ENCODE measurements around the gene MCFD2.

DNA sequence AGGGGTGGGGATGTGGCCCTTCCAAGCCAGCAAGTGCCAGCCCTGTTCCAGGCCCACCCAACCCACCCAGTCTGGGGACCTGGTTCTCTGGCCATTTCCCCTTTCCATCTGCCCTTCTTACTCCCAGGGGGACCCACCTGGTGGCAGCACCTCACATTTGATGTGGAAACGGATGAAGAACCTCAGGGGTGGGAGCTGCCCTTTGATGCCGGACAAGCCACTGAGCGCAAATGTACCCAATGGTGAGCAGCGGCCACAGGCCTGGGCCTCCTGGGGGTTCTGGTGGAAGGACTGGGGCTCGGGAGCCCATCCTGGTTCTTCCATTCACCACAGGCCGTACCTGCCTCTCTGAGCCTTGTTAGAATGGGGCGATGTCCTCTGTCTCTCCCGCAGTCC lies 84.6 kb downstream of the EPAS1 start:
- PRO-cap = no peak
- RAMPAGE, long total RNA, 3 experiments = no peak in any of the 3 experiments

DNA sequence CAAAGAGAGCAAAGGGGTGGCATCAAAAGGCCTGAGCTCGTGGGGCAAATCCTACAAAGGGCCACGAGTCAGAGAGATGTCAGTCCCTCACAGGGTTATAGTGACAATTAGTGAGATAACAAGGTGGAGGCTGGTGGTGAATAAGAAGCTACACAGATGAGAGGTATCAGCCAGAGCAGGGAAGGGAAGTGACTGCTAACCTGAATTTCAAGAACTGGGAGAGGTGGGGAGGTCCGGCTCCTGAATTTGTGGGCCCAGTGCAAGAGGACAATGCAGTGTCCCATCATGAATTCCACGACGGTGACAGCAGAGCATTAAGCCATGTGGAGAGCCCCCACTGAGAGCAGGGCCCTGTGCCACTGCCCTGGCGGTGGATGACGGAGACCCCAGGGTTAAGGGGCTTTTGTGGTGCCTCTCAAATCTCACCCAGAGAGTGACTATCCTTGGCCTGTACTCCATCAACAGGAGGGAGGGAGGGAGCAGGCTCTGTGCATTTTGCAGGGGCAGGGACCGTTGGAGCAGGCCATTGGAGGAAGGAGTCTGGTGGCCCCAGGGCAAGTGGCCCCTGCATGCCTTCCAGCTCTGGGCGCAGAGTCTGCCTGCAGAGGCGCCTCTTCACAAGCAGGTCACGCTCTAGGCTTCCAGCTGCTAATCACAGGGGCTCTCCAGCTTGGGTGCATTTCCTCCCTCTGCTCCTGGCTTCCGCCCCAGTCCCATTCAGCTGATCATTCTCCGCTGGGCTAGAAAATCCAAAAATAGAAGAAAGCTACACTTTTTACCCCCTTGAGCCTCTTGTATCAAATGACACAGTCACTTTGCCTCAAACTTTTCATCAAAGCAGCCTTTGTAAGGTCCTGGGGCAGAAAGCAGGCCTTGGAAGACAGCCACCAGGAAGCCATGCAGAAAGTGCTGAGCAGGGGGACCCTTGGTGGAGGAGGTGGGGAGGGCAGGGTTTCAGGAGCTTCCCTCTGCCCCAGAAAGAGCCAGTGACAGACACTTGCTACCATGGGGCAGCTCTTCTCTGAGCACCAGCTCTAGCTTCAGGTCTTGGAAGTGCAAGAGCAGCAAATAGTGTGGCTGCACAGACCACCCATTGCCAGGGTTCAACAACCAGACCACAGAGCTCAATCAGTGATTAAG lies 51.8 kb upstream of the RHOQ start:
- PRO-cap = bidirectional peak, plus-strand start at position 862 of the sequence, minus-strand start at position 654 of the sequence
- RAMPAGE, long total RNA, 3 experiments = no peak in any of the 3 experiments

GRCh38 chr2:46520346-46520597 lies 22.0 kb upstream of the RHOQ start:
- PRO-cap = unidirectional peak, plus-strand start at chr2:46520443
- RAMPAGE, long total RNA, 3 experiments = no peak in any of the 3 experiments

DNA sequence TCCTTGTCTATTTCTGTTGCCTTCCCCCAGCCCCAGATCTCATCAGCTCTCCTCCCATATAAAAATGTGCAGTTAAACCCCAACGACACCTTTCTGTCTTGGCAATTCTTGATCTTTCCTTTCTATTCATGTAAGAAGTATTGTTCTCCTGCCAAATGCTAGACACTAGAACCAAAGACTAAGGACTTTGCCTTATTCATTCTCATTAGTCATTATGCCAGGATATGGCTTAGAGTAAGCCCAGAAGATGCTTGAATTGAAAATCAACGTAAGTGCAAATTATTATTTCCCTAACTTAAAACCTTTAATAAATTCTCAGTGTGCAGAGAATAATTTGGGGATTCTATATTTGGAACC lies 474 bp downstream of the CRIPT start:
- PRO-cap = no peak
- RAMPAGE, long total RNA, 3 experiments = no peak in any of the 3 experiments

GRCh38 chr2:46656523-46657007 lies 39.5 kb downstream of the CRIPT start:
- PRO-cap = no peak
- RAMPAGE, long total RNA, 3 experiments = no peak in any of the 3 experiments

GRCh38 chr2:46717058-46717634 lies 18.1 kb downstream of the SOCS5 start:
- PRO-cap = no peak
- RAMPAGE, long total RNA, 3 experiments = no peak in any of the 3 experiments

DNA sequence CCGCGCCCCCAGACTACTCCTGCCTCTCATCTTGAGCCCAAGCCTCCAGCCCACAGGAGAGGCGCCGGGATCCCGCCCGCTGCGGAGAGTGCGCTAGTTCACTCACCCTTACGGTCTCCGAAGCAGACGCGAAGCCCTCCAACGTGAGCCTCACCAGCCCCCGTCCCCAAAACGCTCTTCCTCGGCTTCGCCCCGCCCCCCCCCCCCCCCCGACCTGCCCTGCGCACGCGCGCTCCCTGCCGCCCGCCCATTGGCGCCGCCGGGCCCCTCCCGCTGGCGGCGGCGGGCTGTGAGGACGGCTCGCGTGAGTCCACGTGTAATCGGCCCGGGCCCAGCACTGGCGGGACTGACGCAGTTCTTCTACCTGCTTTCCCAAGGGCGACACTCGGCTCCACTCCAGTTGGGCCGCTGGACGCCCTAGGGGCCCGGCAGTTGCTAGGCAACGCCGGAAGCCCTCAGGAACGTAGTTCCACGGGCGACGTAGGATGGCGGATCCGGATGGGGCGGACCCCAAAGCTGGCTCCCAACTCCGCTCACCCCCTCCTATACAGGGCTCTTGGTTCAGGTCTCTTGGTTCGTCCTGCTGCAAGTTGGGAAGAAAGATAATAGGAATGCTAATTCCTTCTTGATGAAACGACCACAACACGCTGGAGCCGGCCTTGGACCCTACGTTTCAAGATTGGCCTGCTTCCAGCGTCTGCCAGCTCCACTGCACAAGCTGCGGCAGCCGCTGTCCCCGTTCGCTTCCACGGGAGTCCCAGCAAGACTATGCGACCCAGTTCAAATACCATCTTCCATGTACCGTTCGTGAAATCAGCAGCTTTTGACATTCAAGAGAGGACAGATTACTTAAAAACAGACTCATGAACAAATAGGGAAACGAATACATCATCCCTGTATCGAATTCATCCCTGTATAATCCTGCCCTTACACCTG lies at the start of gene MCFD2:
MCFD2 (minus strand) TSS at position 190 of the 936 bp plus-strand sequence.
- PRO-cap = bidirectional peak, plus-strand start at position 250 of the sequence, minus-strand start at position 183 of the sequence
- RAMPAGE, long total RNA, 3 experiments = start-site peak on the plus strand in 2 of 3 experiments, centred at positions 273 to 535 of the sequence, 5 to 15 reads per replicate; start-site peak on the minus strand in 3 of 3 experiments, centred at positions 152 to 158 of the sequence, 344 to 1,149 reads per replicate

- PRO-cap = no peak
- RAMPAGE, long total RNA, 3 experiments = no peak in any of the 3 experiments
These were observed 15.6 kb downstream of the TTC7A start for GRCh38 chr2:46956459-46957254.

- PRO-cap = no peak
- RAMPAGE, long total RNA, 3 experiments = no peak in any of the 3 experiments
These were observed 63.1 kb downstream of the TTC7A start for GRCh38 chr2:47003958-47004709.

GRCh38 chr2:47014177-47015295 lies 73.5 kb downstream of the TTC7A start:
- PRO-cap = no peak
- RAMPAGE, long total RNA, 3 experiments = no peak in any of the 3 experiments

- PRO-cap = no peak
- RAMPAGE, long total RNA, 3 experiments = no peak in any of the 3 experiments
These were observed 80.7 kb downstream of the TTC7A start for GRCh38 chr2:47021588-47022281.

GRCh38 chr2:47071864-47072625 lies 83.1 kb downstream of the STPG4 start:
- PRO-cap = unidirectional peak, minus-strand start at chr2:47072267; unidirectional peak, minus-strand start at chr2:47072307; unidirectional peak, minus-strand start at chr2:47072447
- RAMPAGE, long total RNA, 3 experiments = no peak in any of the 3 experiments

DNA sequence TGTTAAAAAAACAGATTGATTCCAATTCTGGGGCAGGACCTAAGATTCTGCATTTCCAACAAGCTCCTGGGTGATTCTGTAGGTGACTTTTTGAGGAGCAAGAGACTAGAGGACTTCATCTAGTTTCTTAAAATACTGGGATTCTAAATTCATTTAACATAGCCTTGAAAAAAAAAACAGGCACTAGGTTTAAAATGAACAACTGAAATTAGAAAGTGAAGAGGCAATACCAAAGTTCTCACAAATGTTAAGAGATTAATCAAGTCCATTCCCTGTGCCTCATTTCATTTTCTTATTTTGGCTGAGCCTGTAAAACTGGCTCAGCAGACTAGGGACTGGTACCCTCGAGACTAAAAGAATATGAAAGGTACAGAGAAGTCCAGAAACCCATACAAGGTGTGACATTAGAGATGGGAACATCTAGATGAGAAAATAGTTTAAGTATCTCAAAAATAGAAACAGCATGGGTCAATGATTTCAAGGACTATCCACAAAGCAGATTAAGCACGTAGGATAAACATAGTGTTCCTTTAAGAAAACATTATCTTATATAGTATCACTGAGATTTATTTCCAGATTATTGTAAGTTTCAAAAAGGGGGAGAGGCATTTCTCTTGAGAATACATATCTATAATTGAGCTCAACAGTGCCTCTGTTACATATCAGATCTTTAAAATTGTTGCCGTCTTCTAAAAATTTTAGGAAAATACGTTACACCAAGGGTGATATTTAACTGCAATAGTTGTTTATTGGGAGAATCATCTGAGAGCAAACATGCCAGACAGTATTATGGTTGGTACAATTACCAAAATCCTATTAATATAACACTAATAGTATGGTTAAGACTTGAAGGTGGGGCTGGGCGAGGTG lies 2.4 kb upstream of the STPG4 start:
- PRO-cap = no peak
- RAMPAGE, long total RNA, 3 experiments = no peak in any of the 3 experiments

DNA sequence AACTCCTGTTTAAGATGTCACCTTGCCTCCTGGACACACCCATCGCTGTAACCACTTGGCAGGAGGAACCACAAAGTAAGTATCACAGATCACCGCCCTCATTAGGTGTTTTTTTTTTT lies 1.5 kb downstream of the CALM2 start:
- PRO-cap = no peak
- RAMPAGE, long total RNA, 3 experiments = no peak in any of the 3 experiments

- PRO-cap = no peak
- RAMPAGE, long total RNA, 3 experiments = no peak in any of the 3 experiments
These were observed 94.9 kb upstream of the CALM2 start for GRCh38 chr2:47271224-47271540.

- PRO-cap = no peak
- RAMPAGE, long total RNA, 3 experiments = no peak in any of the 3 experiments
These were observed 22.4 kb upstream of the EPCAM start for GRCh38 chr2:47346616-47347125.

- PRO-cap = no peak
- RAMPAGE, long total RNA, 3 experiments = no peak in any of the 3 experiments
These were observed 14.7 kb upstream of the EPCAM start for GRCh38 chr2:47354066-47355230.

DNA sequence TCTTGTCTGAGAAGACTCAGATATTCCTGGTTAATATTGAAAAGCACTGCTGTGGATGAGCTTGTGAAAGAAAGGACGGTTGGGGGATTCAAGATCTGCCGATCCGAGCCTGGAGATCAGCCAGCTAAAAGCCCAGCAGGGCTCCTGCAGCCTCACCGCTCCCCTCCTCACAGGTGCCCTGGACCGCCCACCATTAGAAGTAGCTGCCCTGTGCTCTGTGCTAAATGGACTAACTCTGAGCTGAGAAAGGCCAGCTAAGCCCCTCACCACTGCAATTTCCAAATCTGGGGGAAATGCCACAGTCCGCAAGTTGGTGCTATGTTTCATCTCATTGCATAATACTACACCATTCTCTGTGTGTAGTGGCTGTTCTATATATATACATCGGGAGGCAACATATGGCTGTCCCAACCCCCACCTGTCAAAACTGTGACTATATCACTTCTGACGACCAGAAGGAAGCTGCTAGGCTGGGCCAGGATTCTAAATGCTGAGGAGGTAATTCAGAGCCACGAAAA lies 50.7 kb downstream of the KCNK12 start:
- PRO-cap = no peak
- RAMPAGE, long total RNA, 3 experiments = no peak in any of the 3 experiments

DNA sequence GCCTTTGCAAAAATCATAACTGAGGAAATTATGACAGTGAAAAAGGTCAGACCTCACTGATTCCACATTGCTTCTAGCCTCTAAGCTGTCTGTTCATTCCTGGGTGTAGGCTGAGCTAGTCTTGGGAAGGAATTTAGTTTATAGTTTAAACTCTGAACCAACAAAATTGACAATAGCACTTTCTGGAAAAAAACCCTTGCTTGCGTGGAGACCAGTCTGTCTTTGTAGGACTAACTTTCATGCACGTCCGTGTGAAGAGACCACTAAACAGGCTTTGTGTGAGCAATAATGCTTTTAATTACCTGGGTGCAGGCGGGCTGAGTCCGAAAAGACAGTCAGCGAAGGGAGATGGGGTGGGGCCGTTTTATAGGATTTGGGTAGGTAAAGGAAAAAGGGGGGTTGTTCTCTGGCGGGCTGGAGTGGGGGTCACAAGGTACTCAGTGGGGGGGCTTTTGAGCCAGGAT lies 84.9 kb upstream of the MSH6 start:
- PRO-cap = no peak
- RAMPAGE, long total RNA, 3 experiments = no peak in any of the 3 experiments

DNA sequence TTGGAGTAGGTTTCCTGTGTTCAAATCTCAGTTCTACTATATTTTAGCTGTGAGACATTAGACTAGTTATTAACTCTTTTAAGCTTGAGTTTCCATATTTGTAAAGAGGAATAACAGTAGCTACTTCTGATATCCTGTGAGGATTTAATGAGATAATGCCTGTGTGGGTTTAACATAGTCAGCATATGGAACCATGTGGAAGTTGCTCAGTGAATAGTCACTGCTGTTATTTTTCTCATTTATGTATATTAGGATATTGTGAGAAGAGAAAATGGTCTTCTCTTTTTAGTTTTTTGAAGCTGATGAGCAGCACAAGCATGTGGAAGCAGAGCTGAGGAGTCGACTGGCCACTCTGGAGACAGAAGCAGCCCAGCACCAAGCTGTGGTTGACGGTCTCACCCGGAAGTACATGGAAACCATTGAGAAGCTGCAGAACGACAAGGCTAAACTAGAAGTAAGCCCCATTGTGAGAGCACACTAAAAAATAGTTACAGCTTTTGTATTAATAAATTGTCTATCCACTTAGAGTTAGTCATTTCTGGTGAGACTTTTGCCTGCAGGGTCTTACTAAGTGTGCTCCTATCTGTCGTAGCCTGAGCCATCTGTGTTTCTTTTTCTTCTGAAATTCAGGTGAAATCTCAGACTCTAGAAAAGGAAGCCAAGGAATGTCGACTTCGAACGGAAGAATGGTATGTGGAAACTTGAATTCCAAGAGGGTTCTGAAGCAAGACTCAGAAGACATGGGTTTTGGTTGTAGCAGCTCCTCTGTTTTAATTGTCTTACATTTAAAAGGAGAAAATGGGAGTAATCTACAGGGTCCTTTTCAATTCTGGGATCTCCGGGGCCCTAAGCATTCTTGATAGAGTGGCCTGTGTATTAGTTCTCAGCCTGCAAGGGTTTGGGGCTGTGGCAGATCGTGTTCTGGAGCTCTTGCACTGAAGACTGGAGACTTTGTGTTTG lies 19.2 kb downstream of the PPP1R21 start:
- PRO-cap = no peak
- RAMPAGE, long total RNA, 3 experiments = no peak in any of the 3 experiments

All from subcutaneous adipose tissue (tissue), 3 donors.